ENCODE results near the gene EPB41L1.

DNA sequence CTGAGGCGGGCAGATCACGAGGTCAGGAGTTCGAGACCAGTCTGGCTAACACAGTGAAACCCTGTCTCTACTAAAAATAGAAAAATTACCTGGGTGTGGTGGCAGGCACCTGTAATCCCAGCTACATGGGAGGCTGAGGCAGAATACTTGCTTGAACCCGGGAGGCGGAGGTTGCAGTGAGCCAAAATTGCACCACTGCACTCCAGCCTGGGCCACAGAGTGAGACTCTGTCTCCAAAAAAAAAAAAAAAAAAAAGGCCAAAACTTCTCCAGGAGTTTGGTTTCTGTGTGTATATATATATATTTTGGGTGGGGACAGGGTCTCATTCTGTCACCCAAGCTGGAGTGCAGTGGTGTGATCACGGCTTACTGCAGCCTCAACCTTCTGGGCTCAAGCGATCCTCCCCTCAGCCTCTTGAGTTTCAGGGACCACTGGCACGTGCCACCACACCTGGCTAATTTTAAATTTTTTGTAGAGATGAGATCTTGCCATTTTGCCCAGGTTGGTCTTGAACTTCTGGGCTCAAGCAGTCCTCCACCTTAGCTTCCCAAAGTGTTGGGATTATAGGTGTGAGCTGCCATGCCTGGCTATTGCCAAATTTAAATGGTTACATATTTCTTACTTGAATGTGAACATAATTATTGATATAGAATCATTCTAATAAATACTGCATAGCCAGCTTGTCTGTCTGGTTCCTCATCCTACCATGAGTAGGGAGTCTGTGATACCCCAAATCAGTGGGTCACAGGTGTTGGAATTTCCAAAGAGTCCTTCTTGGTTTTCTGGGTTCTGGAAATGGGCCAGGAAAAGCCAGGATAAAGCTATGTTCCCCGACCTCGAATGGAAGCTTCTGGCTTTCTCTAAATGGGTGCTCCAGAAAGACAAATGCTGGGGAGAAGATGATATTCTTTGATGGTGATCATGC lies 4.0 kb downstream of the PHF20 start:
- PRO-cap = no peak

- PRO-cap = no peak
Observed at GRCh38 chr20:36017469-36018098, 49.2 kb downstream of the CNBD2 start.

- PRO-cap = no peak
Observed at GRCh38 chr20:36049828-36050220, 81.4 kb downstream of the CNBD2 start.

- PRO-cap = no peak
Observed at GRCh38 chr20:36082578-36082997, 72.0 kb upstream of the EPB41L1 start.

- PRO-cap = no peak
Observed at GRCh38 chr20:36111977-36112640, 42.4 kb upstream of the EPB41L1 start.

GRCh38 chr20:36154052-36155009 lies at the start of gene EPB41L1:
TSS of gene EPB41L1 (plus strand) at chr20:36154740.
- PRO-cap = bidirectional peak, plus-strand start at chr20:36154626, minus-strand start at chr20:36154437

DNA sequence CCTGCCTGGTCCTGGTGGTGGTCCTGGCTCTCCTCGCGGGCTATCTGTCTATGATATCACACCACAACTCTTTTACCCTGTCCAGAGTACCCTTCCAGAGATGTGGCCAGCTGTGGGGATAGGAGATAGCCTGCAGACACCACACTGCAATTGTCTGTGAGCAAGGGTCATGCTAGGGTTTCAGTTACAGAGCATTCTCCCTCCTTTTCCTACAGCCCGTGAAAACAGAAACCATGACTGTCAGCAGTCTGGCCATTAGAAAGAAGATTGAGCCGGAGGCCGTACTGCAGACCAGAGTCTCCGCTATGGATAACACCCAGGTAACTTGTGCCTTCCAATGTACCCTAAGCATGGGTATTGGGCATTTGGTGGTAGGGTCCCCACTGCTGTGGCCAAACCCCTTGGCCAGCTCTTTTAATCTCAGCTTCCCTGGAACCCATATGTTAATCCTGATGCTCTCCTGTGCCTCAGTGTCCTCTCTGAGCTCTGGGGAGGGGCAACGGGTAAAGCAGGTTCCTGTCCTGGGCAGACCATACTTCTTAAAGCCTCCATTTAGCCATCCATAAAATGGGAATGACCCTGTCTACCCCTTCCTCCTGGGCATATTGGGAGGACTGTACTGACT lies 24.1 kb upstream of the AAR2 start:
- PRO-cap = no peak

GRCh38 chr20:36229133-36229955 lies 6.9 kb upstream of the AAR2 start:
- PRO-cap = no peak

GRCh38 chr20:36334015-36334285 lies 27.8 kb downstream of the DLGAP4 start:
- PRO-cap = no peak

DNA sequence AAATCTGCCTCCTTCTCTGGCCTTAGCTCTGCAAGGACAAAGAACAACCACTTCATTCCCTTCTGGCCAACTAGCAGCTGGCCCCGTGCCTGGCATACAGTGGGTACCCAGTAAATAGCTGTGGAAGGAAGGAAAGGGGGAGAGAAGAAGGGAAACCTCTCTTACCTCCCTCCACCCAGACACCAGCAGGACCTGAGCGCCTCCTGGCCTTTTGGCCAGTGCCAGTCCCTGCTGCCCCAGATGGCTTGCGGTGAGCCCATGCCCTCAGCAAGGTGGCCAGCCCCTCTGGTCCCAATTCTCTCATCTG lies 61.8 kb downstream of the DLGAP4 start:
- PRO-cap = no peak

DNA sequence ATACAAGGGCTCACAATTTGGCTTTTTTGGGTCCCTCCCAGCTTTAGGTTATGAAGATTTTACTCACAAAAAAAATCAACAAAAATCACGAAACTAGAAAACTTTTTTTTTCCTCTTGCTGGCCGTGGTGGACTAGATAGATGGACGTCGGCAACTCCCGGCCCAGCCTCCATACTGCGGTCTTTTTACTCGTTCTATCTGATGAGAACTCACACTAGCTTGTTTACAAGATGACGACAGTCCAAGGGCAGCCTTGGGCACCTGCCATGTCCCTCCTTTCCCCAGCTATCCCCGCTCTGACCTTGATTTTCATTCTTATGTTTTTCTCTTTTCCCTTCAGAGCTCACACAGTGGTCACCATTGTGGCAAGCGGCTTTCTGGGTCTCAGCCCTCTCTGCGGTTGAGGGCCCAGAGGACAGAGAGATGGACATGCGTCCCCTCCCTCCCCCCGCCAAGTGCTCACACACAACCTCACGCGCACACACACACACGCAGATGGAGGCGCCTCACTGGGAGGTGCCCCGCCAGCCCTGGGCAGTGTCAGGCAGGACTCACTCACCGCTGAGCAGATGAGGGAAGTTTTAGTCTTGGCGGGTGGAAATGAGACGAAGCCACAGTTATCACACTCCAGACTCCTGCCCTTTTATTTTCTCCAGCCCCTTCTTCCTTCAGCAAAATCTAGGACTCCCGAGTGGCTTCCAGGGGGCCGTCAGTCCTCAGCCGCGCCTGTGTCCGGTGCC lies 14.0 kb upstream of the MYL9 start:
- PRO-cap = no peak

DNA sequence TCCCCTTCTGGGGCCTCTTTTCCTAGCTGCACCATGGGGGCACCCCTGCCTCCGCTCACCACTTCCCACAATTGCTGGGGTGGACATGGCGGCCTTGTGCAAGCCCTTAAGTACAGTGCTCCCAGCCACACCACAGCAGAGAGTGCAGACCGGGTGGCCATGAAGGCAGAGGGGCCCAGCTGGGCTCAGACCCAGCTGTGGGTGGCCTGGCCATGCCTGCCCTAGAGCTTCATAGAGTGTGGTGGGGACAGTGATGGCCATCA lies 1.3 kb downstream of the MYL9 start:
- PRO-cap = no peak

DNA sequence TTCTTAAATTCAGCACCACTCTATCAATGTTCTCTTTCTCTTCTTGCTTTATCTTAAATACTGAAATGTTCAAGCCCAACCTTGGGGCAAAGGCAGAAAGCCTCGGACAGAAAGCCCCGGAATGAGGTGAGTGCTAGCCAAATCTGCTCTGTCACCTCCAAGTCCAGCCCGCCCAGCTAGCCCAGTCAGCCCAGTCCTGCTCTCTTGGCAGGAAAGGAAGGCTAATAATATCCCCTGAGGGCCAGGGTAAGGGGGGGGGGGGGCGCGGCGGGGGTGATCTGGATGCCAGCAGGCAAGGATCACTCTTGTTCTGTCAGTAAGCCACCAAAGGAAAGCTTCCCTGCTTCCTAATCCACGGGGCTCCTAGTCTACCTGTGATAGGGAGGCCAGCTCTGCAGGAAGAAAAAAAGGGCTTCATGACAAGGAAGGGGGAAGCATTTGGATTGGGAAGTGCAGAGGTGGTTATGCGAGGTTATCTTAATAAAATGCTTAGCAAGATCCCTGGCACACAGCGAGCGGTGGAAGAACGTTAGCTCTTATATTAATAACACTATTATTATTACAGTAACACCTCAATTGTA lies 1.1 kb downstream of the NDRG3 start:
- PRO-cap = no peak

DNA sequence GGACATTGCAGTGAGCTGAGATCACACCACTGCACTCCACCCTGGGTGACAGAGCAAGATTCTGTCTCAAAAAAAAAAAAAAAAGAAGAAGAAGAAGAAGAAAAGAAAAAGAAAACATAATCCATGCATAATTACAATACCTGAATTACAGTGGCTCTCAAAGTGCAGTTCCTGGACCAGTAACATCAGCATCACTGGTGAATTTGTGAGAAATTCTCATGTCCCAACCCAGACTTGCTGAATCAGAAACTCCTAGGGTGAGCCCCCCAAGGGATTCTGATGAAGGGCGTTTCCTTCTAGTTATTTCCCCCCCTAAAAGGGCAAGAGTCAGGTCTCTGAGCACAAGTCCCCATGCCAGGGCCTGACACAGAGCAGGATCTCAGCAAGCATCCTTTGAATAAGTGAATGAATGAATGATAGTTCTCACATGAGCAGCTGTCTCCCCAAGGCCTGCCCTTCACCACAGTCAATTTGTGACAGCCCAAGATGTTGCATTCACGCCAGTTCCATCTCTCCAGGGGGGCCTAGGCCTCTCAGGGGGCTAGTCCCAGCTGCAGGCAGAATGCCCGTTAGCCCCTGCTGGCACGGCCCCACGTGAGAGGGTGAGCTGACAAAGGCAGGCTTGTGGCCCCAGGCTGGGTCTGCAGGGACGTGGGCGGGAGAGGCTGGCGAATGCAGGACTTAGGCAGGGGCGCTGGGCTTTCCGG lies 18.2 kb downstream of the SOGA1 start:
- PRO-cap = no peak

DNA sequence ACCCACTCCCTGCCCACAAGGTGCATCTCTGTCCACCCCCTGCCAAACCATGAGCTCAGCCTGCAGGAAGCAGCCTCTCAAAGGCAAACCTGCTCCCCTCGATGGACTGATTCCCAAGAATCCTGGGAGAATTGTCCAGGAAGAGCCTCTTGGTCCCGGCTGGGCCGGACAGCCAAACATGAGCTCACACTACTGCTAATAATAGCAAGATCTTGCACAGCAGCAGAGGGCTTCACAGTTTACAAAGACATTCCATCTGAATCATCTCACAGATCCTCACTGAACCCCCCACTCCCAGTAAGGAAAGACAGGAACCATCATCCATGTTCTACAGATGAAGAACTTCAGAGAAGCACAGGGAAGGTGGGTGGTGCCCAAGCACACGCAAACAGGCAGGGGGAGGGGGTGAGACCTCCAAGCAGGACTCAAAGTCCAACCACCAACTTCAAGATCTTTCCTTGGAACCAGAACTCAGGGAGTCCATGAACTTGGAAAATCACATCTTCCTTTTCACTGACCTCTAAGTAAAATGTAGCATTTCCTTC lies 15.0 kb downstream of the SOGA1 start:
- PRO-cap = bidirectional peak, plus-strand start at position 271 of the sequence, minus-strand start at position 124 of the sequence

- PRO-cap = bidirectional peak, plus-strand start at chr20:36862234, minus-strand start at chr20:36862073; unidirectional peak, plus-strand start at chr20:36862562
Observed at GRCh38 chr20:36861907-36862862, 1.2 kb downstream of the SOGA1 start.

DNA sequence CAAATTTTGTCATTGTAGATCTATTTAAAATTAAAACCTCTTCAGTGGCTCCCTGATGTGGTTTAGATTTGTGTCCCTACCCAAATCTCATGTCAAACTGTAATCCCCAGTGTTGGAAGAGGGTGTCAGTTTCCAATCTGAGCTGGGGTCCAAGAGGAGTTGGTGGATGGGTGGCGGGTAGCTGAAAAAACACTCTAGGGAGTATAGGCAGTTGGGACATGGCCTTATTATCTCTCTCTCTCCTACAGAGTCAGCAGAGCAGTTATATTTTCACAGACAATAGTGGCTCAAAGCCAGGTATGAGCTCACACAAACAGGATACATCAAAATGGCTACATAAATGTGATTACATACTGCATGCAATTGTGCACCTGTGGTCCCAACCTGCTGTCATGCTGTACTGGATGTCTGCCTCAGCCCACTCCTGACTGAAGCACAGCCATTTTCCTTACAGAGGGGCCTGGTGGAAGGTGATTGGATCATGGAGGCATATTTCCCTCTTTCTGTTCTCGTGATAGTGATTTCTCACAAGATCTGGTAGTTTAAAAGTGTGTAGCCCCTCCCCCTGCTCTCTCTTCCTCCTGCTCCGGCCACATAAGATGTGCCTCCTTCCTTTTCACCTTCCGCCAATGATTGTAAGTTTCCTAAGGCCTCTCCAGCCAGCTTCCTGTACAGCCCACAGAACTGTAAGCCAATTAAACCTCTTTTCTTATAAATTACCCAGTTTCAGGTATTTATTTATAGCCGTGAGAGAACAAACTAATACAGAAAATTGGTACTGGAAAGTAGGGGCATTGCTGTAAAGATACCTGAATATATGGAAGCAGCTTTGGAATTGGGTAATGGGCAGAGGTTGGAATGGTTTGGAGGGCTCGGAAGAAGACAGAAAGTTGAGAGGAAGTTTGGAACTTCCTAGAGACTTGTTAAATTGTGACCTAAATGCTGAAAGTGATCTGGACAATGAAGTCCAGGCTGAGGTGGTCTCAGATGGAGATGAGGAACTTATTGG lies 37.1 kb upstream of the SAMHD1 start:
- PRO-cap = no peak

DNA sequence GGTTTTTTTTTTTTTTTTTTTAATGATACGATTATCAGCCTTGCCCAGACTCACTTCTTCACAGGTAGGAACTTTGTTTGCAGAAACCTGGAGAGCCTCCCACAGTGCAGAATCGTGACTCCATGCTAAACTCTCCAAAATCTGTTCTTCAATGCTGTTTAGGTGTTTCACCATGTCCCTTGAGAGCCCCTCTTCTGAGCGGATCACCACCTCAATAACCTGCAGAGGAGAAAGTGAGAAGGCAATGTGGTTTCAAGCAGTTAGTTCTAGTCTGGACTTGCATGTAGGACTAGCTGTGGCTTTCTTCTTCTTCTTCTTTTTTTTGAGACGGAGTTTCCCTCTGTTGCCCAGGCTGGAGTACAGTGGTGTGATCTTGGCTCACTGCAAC lies 51.8 kb downstream of the RBL1 start:
- PRO-cap = no peak

- PRO-cap = no peak
Observed at GRCh38 chr20:37243228-37243889, 18.3 kb downstream of the GHRH start.

- PRO-cap = no peak
Observed at GRCh38 chr20:37294272-37294643, 4.8 kb downstream of the MANBAL start.

All from anterior vena cava (tissue), 1 donor.